ENCODE measurements around a stretch of chr1.

DNA sequence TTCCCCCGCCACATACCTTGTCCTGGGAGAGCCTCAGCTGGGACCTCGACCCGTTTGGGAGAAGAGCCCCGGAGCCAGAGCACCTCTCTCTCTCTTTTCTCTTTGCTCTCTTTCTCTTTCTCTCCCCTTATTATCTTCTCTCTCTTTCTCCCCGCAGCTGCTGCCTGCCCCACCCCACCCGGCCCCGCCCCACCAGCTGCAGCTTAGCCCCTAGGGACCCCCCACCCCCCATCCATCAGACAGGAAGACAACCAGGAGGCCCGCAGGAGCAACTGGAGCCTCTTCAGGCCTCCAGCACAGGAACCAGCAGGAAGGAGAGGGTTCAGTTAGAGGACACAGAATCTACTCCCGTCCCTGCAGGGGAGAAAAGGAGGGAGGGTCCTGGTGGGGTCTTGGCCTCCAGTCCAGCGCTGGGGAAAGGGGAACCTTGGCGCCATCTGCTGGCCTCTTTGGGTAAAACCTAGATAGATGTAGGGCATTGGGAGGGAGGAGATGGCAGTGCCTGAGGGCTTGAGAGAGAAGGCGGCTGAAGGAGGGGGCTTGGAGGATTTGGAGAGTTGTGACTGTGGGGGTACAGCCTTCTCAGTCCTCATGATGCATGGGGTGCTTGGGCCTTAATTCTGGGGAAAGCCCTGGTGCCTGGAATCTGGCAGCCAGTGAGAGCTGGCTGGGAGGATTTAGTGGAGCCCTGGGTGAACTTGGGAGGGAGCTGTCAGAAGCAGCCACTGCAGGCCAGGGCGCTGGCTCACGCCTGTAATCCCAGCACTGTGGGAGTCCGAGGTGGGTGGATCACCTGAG lies 1.9 kb upstream of the FNDC5 start:
- PRO-cap: no peak
- RAMPAGE, long total RNA: no peak

DNA sequence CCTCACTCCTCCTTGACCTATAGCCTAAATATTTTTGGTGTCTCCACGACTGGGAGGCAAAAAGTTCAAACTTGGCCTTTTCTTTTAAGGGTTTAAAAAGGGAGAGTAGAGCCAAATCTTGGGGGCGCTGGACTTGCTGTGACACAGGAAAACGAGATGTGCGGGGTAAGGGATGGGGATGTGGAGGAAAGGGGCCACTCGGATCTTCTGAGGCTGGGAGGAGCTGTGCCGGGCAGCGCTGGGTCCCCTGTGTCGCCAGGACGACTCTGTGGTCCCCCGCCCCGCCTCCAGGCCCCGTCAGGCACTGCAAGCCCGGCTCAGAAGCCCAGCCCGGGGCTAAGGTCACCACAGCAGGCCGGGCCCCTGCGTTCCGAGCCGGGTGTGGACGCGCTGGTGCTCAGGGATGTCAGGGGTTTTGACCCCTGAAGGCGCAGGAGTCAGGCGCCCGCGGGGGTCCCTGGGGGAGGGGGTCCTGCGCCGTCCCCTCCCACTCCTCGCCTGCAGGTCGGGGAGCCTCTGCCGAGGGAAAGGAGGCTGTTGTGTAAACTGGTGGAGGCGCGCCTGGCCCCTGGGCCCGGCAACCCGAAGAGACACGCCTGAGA lies 23.6 kb upstream of the TMEM54 start:
- PRO-cap: no peak
- RAMPAGE, long total RNA: no peak

GRCh38 chr1:32988885-32989729 lies 24.5 kb upstream of the RNF19B start:
- PRO-cap: no peak
- RAMPAGE, long total RNA: no peak

GRCh38 chr1:33001124-33002478 lies 35.1 kb downstream of the AK2 start:
- PRO-cap: no peak
- RAMPAGE, long total RNA: no peak

GRCh38 chr1:33010524-33010832 lies 26.2 kb downstream of the AK2 start:
- PRO-cap: no peak
- RAMPAGE, long total RNA: no peak

GRCh38 chr1:33145370-33146431 lies 36.1 kb downstream of the TRIM62 start:
- PRO-cap: no peak
- RAMPAGE, long total RNA: no peak

GRCh38 chr1:33156812-33157130 lies 25.1 kb downstream of the TRIM62 start:
- PRO-cap: no peak
- RAMPAGE, long total RNA: no peak

GRCh38 chr1:33237573-33238078 lies 18.7 kb upstream of the ZNF362 start:
- PRO-cap: no peak
- RAMPAGE, long total RNA: no peak

GRCh38 chr1:33273375-33274037 lies 17.2 kb downstream of the ZNF362 start:
- PRO-cap: no peak
- RAMPAGE, long total RNA: no peak

DNA sequence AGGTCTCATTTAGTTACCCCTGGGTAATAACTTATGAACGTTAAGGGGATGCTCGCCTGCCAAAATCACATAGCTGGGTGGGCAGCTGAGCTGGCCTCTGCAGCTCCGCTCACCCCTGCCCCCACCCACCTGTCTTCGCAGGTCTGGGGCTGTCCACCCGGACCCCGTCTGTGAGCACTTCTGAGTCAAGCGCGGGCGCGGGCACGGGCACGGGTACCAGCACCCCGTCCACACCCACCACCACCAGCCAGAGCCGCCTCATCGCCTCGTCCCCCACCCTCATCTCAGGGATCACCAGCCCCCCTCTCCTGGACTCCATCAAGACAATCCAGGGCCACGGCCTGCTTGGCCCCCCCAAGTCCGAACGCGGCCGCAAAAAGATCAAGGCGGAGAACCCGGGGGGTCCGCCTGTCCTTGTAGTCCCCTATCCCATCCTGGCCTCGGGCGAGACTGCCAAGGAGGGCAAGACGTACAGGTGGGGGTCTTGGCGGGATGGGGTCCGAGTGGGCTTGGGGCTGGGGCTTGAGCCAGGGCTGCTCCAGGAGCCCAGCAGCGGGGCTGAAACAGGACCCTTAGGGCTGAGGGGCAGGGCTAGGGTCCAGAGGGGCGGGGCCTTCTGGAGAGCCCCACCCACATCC lies 23.8 kb downstream of the ZNF362 start:
- PRO-cap: no peak
- RAMPAGE, long total RNA: no peak

- PRO-cap: no peak
- RAMPAGE, long total RNA: no peak
Observed at GRCh38 chr1:33281374-33281940, 25.2 kb downstream of the ZNF362 start.

DNA sequence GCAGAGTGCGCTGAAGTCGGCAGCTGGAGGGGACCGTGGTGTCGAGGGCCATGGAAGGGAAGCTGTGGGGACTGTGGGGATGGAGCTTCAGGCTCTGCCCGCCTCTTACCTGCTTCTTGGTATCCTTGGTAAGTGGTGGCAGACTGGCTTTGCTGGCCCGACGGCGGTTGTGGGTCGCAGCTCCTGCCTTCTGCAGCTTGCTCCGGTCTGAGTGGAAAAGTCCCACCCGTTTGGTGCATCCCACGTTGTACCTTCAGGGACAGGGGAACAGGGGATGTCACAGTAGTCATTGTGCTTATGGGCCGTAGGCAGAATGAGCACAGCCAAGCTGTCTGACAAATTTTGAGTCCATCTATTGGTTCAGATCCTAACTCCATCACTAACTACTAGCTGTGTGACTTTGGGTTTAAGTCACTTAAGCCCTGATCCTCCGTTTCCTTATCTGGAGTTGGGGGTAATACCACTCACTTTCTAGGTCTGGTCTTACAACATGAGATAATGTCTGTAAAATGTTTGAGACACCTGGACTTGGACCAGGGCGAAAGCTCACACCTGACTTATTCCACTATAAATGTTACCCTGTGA lies 9.2 kb upstream of the A3GALT2 start:
- PRO-cap: no peak
- RAMPAGE, long total RNA: no peak

- PRO-cap: no peak
- RAMPAGE, long total RNA: no peak
Observed at GRCh38 chr1:33347418-33347605, 26.4 kb upstream of the A3GALT2 start.

- PRO-cap: no peak
- RAMPAGE, long total RNA: no peak
Observed at GRCh38 chr1:33348571-33349069, 27.7 kb upstream of the A3GALT2 start.

DNA sequence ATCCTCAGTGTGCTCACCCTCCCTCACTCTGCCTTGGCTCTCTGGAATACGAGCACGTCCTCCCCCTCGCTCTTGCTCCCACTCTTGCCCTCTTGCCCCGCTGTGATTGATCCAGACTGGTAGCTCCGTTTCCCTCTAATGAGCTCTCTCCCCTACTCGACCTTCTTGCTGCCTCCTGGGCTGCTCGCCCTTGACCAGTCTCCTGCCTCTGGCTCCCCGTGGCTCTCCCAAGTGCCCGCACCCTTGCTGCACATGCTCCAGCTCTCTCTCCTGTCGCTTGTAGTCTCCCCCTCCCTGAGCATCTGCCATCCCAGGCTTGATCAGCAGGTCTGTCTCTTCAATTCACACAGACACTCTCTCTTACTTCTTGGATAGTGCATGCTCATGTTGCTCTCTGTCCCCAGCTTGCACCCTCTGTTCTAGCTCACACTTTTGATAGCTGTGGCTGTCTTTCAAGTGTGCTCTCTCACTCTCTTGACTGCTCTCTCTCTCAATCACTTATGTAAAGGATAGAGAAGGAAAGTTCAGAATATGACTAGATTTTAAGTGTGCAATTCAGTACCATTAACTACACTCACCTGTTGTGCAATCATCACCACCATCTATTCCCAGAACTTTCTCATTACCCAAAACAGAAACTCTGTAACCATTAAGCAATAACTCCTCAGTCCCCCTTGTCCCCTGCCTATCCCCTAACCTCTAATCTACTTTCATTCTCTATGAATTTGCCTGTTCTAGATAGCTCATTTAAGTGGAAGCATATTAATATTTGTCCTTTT lies 51.0 kb downstream of the PHC2 start:
- PRO-cap: no peak
- RAMPAGE, long total RNA: no peak

GRCh38 chr1:33431163-33431377 lies 175 bp upstream of the PHC2 start:
- PRO-cap: no peak
- RAMPAGE, long total RNA: no peak

DNA sequence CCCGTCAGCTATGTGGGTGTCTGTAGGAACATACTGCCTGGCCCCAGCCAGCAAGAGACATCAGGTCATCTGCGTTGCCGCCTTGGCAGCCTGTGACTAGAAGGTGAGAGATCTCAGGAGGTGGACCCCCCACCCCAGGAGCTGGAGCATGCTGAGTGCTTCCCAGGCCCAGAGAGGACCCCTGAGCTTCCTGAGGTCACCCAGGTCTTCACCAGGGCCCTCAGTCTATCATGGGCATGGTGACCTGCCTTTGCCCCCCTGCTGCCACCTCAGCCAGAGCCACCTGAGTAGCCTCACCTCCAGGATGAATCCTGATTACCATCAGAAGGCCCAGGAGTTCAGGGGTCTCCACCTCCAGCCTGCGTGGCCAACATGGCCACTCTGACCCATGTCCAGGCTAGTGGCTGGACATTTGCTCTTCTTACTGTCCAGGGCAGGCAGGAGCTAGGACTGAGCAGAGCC lies 250.6 kb downstream of the C1orf94 start:
- PRO-cap: no peak
- RAMPAGE, long total RNA: no peak

DNA sequence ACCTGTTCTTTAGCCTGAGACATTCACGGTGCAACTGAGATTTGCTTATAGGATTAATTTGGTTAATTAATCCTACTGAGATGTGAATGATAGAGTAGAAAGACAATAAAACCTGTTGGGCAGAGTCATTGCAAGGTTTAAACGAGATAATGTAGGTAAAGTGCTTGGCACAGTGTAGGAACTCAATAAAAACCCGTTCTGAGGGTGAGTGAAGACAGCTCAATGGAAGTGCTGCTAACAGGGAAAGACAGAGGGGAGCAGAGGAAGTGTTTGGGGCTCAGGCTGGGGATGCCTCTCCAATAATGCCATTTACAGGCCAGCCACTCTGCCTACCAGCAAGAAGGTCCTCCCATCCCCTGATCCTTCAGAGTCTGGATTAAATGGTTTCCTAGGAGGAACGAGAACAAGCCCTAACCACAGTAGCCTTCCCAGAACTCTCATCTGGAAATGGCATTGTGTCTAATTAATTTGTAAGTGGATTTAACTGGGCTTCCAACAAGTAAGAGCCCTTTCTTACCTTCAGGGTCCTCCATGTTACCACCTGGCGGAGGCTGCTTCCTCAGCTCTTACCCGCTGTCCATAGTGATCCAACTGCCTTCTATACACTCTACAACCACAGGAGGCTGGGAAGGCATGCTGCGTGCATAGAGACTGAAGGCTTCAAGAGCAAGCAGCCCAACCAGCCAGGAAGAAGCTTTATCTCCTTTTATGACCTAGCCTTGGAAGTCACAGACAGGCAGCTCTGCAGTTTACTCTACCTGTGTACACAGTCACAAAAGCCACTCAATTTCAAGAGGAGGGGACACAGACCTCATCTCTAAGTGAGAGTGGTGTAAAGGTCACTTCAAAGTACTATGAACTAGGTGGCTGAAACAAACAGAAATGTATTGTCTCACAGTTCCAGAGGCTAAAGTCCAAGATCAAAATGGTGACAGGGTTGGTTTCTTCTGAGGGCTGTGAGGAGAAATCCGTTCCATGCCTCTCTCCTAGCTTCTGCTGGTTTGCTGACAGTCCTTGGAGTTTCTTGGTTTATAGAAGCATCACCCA lies 69.9 kb upstream of the GJB5 start:
- PRO-cap: no peak
- RAMPAGE, long total RNA: no peak

GRCh38 chr1:34742680-34743156 lies 12.1 kb upstream of the GJB5 start:
- PRO-cap: no peak
- RAMPAGE, long total RNA: no peak

DNA sequence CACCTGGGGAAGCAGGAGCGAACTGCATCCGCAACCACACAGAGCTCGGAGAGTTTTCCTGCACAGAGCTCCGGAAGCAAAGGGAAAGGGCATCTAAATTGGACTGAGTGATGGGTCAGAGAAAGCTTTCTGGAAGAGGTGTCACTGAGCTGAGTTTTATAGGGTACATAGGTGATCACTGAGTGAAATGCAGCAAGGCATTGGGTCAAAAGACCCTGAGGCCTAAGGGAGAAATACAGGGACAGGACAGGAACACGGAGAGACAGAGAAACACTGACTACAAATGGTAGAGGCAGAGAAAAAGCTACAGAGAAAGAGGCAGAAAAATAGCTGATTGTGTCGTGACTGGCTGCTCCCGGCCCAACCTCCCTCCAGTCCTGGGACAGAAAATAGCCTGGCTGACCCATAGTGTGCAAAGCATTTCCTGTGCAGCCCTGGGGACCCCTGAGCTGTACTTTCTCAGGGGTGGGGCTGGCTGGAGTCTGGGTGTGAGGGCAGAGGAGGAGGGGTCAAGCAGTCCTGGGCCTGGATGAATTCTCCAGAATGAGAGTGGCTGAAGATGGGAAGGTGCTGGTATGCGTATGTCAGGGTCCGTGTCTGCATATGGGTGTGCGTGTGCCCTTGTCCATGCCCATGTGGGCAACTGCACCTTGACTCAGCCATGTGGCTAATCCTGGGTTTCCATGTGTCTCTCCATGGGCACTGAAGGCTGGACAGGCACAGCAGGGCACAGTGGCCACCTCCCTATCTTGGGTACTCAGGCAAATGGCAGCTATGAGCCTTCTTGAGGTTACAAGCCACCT lies 24.0 kb downstream of the SMIM12 start:
- PRO-cap: no peak
- RAMPAGE, long total RNA: no peak